T47D (cell line): ENCODE results near the genes AQP6 and CSRNP2.

DNA sequence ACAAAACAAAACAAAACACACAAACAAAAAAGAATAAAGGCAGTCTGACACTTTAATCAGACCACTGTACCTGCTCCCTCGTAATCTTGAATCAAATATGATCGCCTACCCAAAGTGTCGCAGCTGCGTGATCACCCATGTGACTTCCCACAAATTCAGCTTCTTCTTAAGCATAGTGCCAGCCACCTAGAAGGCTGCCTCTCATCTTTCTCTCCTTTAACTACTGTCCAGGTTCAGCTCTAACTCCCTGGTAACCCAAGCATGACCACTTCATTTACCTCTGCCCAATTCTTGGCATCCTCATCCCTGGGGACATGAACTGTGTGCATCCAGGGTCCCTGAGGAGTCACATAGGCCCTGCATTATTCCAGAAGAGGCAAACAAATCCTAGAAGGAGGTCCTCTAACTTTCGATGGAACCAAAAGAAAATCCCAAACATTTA lies 37.3 kb downstream of the FMNL3 start:
- RRBS: no CpG with 5 or more reads among the region's 5 CpGs

- RRBS: 3% methylated on average over 19 of the region's 48 CpGs
Observed at GRCh38 chr12:49706335-49707172, 651 bp downstream of the FMNL3 start.

DNA sequence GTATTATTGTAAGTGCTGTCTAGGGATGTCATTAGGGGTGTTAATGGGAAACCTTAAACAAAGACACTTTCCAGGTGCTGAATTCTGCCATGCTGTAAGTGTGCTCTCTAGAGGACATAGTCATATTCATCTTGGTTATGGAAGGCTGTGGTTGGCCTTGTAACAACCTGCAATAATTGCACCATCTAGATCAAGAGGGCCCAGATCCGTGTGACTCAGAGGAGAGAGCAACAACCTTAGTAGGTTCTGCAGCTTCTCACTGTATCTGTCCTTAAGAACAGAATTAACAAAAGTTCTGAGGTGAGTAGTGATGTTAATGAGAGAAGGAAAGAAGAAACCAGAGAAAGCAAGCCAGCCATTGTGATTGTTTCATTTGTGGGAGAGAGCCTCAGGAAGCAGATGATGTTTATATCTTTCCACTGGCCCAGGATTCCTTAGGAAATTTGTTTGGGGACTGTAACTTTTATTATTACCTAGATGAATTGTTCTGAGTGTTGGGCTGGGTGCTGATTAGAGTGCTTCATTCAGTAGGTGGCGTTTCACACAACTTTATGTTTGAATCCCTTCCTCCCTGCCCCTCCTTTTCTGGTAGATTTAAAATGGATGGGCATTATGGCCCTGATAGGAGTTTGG lies 9.2 kb downstream of the TMBIM6 start:
- RRBS: no CpG with 5 or more reads among the region's 2 CpGs

GRCh38 chr12:49784125-49784874 lies 42.9 kb downstream of the TMBIM6 start:
- RRBS: no CpG with 5 or more reads among the region's 7 CpGs

DNA sequence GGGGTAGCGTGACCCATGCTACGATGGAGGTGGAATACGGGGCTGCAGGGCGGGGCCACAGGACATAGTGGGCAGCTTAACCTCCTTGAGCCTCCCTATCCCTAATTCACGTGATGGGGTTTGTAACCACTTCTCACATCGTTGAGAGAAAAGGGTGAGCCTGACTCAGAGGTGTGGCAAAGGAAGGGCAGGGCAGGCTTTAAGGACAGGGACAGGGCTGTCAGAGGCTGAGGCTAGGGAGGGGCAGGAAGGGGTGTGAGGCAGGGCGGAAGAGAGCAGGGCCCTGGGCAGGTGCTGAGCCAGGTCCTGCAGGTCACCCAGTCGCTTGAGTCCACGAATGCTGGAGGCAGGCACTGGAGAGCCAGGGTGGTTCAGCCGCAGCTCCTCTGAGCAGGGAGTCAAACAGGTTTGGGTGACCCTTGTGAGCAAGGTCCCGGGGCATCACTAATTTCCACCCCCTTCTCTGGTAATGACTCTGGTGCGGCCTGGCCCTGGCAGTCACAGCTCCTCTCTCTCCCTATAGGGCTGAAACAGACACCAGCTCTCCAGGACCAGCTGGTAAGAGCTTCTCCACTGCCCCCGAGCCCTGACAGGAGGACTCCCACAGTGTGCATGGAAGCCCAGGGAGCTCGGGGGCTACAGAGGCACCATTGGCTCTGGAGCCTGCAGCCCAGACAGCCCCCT lies 7.5 kb upstream of the AQP2 start:
- RRBS: no CpG with 5 or more reads among the region's 14 CpGs

DNA sequence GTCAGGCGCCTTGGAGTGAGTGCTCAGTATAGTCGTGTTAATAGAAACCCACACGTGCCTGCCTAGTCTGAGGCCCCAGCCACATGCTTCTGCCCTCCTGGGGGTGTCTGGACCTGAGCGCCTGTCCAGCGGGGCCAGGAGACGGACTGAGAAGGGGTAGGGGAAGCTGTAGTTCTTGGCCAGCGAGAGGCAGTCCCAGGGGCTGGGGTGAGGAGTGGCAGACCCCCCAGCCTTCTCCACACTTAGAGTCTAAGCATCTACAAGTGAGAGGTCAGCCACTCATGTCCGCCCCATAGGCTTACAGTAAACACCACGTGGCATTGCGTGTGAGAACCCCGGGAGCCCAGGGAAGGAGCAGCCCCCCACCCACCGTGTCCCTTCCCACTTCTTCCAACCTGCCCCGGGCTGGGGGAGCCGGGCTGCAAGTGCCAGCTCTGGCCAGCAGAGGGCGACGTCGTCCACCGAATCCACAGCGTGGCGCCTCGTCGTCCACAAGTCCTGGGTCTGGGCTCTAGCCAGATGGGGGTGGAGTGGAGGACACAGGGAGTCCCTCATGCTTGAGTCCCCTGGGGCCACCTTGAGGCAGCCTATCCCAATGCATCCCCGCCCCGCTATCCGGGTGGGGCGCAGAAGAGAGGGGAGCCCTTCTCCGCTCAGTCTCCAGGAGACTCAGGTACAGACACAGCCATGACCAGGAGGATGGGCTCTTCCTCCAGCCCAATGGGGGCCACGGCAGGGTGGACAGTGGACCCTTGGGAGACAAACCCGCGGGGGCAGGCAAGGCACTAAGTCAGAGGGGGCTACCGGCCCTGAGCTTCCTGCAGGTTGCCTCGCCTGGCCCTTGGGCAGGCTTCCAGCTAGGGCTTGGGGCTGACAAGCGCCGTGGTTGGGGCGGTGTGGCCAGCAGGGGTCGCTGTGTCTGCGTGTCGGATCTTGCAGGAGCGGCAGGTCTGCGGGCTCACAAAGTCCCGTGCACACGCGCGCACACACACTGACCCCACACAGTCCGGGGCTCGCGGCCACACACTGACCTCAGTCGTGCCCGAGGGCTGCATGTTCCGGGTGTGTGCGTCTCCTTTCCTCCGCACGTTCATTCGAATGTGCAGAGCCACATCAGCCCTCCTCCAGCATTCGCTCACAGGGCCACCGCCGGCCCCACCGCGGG lies 5.4 kb downstream of the AQP5 start:
- RRBS: 12% methylated on average over 15 of the region's 59 CpGs

DNA sequence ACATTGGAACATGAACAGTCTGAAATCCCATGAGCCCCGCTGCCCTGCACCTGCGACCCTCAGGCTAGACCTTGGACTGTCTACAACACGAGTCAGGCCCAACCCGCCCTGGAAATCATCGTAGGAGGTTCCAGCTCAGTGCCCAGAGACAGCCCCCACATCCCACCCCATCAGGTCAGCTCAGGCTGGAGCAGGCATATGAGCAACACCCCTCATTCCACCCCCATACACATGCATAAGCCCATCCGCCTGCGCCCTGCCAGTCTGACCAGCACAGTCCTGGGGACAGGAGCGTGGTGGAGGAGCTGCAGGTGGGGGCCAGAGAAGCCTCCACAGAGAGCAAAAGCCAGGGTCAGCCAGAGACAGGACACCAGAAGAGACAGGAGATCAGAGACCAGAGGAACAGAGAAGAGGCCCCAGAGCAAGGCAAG lies at the start of gene AQP6:
AQP6 (plus strand) TSS at position 226 of the 431 bp plus-strand sequence.
- RRBS: no CpG with 5 or more reads among the region's 8 CpGs

- RRBS: 100% methylated on average over 1 of the region's 8 CpGs
Observed at GRCh38 chr12:49983838-49984474, 11.2 kb downstream of the AQP6 start.

DNA sequence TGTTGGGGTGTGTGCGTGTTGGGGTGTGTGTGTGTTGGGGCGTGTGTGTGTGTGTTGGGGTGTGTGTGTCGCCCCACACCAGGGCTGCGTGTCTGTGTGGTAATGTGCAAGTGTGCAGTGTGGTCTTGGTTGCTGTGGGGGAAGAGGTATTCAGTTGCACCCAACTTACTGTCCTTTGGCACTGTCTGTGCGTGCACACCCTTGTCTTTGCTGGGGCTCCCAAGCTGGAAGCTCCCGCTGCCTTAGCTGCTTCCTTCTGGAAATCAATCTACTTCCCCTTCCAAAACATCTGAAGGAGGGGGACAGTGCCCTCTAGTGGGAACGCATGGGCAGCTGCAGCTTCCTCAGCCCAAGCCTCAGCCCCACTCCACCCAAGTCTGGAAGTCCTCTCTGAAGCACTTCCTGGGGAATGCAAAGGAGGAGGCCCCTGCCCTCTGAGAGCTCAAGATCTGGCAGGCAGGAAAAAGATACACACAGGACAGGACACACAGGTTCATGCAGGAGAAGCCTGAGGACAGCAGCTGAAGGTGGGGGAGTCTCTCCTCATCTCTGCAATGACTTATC lies 13.1 kb downstream of the ASIC1 start:
- RRBS: no CpG with 5 or more reads among the region's 7 CpGs

DNA sequence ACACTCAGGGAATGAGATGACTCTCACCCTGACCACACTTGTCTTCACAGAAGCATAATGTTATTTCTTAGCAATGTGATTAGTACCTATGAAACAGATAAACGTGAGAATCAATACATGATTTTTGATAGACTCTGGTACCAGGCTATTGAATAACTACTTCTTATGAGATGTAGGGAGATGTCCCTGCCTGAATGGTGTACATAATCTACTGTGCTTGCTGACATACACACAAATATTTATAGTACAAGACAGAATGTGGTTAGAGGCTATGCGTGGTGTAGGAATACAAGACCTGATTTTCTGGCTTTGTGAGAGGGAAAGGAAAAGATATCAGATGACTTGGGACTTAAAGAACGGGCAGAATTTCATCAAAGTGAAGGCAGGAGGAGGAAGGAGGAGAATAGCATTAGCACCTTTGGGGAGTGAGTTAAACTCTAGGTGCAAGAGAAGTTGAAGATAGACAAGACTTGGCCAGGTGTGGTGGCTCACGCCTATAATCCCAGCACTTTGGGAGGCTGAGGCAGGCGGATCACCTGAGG lies 31.4 kb downstream of the LIMA1 start:
- RRBS: no CpG with 5 or more reads among the region's 5 CpGs

DNA sequence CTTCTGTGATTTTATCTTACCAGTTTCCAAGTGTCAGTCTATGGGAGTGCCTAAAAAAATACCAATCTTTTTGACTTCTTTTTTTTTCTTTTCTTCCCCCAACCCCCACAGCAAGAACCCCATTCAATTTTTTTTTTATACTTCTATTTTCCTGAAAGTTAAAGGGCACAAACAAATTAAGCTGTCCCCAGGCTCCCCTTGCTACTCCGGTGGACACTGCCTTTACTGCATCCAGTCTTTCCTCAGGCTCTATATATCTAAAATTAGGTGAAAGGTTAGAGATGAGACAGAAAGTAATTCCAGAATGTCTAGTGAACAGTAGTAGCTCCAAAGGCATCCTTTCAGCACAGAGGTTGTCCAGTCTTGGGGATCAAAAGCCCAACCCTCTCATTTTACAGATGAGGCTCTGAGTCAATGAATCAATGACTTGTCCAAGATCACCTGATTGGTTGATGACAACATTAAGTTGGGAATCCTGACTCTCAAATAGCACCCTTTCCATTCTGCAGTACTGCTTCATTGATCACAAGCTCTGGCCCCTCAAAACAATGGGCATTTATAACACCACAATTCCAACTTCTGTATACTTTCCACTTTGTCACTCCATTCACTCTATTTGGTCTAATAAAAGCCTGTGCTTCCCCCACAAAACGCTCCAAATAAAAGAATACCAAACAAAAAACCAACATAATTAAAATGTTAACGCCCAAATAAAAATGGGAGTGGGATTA lies 6.0 kb downstream of the LIMA1 start:
- RRBS: no CpG with 5 or more reads among the region's 3 CpGs

GRCh38 chr12:50456352-50456947 lies 48.3 kb upstream of the DIP2B start:
- RRBS: no CpG with 5 or more reads among the region's 3 CpGs

DNA sequence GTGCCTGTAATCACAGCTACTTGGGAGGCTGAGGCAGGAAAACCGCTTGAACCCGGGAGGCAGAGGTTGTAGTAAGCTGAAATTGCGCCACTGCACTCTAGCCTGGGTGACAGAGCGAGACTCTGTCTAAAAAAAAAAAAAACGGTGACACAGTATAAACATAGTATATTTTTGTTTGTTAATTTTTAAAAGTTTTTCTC lies 2.5 kb upstream of the DIP2B start:
- RRBS: no CpG with 5 or more reads among the region's 5 CpGs

- RRBS: no CpG with 5 or more reads among the region's 10 CpGs
Observed at GRCh38 chr12:50589331-50590332, 84.8 kb downstream of the DIP2B start.

DNA sequence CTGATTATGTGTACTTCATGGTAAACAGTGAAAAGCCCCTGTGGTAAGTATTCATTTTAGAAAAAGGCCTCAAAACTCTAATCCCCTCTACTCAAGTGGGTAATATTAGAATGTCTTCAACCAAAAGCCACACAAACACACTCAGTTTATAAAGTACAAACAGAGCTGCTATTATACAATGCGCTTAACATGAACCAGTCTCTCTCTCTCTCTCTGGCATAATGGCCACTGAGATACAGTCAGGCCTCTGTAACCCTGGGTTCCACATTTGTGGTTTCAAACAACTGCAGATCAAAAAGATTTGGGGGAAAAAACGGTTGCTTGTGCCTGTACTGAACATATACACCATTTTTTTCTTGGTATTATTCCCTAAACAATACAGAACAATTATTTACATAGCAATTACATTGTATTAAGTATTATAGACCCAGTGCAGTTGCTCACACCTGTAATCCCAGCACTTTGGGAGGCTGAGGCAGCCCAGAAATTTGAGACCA lies 5.7 kb downstream of the SLC11A2 start:
- RRBS: no CpG with 5 or more reads among the region's 2 CpGs

DNA sequence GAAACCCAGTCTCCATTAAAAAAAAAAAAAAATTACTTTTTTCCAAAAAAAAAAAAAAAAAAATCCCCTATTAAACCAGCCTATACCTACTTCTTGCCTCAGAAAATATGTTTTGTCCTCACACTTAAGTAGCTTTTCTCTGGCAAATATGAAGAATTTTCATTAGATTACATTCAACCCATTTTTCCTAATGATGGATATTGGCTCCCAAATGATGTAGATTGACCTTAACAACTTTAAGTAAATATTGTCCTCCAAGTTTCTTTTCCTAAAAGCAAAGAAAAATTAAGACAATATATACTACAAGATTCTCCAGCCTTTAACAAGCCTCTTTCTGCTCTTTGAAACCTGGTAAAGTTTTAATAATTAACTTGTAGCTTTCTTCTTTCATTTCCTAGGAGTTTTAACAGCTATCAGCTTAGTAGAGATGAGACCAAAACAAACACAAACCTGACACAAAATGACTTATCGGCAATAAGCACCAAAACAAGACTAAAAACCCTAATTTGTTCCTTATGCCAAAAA lies 3.7 kb downstream of the SLC11A2 start:
- RRBS: no CpG with 5 or more reads among the region's 1 CpG

DNA sequence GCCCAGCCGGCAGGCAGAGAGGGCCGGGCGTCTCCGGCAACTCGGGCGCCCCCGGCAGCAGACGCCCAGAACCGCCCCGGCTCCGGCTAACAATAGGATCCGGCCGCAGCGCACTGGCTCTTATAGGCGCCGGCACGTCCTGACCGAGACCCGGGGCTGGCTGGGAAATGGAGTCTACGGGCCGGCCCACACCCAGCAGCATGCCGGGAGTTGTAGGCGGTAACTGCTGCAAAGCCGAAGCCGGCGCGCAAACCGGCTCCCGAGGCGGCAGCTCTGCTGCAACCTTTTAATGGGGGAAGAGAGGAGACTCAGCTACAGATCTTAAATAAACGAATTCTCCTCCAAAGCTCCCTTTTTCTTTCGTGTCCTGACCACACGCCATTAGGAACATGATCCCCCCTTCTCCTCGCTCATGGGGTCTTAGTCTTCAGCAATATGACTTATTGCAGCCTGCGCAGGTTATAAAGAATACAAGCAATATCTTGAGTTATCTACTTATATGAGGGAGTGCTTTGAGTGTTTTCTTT lies at the start of gene CSRNP2:
CSRNP2 (minus strand) TSS at position 94 of the 527 bp plus-strand sequence.
- RRBS: 0% methylated on average over 1 of the region's 35 CpGs

- RRBS: 53% methylated on average over 2 of the region's 7 CpGs
Observed at GRCh38 chr12:51195814-51196279, 22.0 kb downstream of the POU6F1 start.

DNA sequence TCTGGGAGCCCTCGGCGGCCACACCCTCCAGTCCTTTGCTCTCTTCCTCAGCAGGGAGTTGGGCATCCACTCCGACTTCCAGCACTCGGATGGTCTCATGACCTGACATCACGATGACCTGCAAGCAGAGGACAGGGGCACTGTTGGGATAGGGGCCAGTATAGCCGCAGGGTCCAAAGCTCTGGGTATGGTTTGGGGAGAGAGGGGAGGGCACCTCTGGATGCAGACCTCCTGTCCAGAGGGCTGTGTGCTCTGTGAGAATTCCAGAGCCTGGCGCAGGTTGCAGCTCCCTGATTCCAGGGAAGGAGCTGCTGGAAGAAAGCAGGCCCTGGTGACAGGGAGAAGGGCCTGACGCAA lies 13.6 kb downstream of the POU6F1 start:
- RRBS: no CpG with 5 or more reads among the region's 8 CpGs

DNA sequence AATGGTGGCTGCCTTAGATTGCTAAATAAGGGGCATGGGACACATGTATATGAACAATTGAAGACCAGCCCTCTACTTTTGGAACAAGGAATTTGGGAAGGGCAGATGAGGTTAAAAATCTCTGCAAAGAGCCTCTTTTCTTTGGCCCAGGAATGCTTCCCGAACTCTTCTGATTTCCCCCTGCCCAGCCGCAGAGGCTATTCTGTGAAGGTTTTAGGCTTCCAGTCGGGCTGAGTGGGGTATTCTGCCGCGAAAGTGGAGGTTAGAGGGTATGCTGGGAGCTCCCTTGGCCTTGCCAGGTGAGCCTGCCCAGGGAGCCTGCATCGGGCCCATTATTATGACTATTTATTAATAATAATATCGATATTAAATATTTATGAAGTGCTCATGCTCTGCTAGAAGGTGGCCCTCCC lies 1.2 kb downstream of the POU6F1 start:
- RRBS: no CpG with 5 or more reads among the region's 7 CpGs